ENCODE data around the genes ST3GAL6 and ADGRG7.

GRCh38 chr3:98522019-98522498, 643 bp downstream of the CLDND1 start:
- CAGE, long polyA plus RNA, result no peak
- RRBS, result no CpG with 5 or more reads among the region's 15 CpGs

GRCh38 chr3:98562332-98562621, 30.5 kb downstream of the GPR15 start:
- CAGE, long polyA plus RNA, result no peak
- RRBS, result no CpG with 5 or more reads among the region's 1 CpG

DNA sequence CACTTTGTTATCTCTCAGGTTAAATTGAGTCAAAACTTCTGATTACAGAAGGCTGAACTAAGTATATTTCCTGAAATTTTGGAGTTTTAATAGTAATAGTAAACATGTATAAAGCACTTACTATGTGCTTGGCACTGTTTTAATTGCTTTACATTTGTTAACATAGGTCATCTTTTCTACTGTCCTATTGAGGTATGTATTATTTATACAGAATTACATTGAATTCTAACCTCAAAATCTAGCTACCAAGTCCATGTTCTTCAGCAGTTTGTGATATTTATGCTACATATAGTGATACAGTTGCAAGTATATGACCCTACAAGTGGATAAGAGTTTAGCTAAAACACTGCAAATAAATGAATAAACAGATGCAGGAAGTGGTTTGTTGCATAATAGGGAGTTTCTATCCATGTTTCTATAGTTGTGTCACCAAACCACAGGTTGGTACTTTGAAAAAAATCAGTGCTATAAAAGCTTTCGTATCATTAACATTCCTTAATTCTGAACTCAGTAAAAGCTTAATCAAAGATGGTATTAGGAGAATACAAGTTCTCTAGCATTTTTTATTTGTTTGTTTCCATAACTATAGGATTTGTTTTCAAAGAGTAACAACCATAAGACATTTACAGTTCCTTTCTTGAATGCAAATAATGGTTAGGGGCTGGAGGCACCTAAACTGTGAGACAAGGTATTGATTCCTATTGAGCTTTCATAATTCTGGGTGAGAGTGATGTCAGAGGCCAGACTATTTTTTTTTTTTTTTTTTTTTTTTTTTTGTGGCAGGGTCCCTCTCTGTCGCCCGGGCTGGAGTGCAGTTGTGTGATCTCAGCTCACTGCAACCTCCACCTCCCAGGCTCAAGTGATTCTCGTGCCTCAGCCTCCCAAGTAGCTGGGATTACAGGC, 29.8 kb downstream of the CPOX start:
- CAGE, long polyA plus RNA, result no peak
- RRBS, result no CpG with 5 or more reads among the region's 4 CpGs

- CAGE, long polyA plus RNA, result no peak
- RRBS, result no CpG with 5 or more reads among the region's 8 CpGs
These were observed at the start of gene ST3GAL6 for GRCh38 chr3:98762898-98764148. Gene ST3GAL6, plus strand, starts transcription at chr3:98763340.

DNA sequence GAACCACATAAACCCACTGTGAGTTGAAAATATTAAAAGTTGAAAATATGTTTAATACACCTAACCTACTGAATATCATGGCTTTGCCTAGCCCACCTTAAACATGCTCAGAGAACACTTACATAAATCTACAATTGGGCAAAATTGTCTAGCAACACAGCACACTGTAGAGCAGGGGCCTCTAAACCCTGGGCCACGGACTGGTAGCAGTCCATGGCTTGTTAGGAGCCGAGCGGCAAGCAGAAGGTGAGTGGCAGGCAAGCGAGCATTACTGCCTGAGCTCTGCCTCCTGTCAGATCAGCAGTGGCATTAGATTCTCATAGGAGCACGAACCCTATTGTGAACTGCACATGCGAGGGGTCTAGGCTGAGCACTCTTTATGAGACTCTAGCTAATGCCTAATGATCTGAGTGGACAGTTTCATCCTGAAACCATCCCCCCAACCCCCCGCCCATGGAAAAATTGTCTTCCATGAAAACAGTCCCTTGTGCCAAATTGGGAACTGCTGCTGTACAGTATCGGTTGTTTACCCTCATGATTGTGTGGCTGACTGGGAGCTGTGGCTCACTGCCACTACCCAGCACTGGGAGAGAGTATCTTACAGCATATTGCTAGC, 26.0 kb downstream of the CMSS1 start:
- CAGE, long polyA plus RNA, result no peak
- RRBS, result no CpG with 5 or more reads among the region's 8 CpGs

GRCh38 chr3:99957448-99957987, 139.9 kb downstream of the CMSS1 start:
- CAGE, long polyA plus RNA, result no peak
- RRBS, result no CpG with 5 or more reads among the region's 2 CpGs

DNA sequence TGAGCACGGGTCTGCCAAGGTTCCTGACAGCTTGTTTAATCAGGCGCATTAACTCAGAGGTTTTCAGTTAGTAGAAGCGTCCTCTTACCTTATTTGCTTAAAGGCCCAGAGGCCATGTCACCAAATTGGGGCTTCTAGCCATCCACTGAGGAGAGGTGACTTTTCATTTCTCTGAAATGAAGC, 10.5 kb downstream of the FILIP1L start:
- CAGE, long polyA plus RNA, result no peak
- RRBS, result no CpG with 5 or more reads among the region's 3 CpGs

- CAGE, long polyA plus RNA, result no peak
- RRBS, result no CpG with 5 or more reads among the region's 1 CpG
These were observed 10.2 kb downstream of the FILIP1L start for GRCh38 chr3:100104099-100104506.

DNA sequence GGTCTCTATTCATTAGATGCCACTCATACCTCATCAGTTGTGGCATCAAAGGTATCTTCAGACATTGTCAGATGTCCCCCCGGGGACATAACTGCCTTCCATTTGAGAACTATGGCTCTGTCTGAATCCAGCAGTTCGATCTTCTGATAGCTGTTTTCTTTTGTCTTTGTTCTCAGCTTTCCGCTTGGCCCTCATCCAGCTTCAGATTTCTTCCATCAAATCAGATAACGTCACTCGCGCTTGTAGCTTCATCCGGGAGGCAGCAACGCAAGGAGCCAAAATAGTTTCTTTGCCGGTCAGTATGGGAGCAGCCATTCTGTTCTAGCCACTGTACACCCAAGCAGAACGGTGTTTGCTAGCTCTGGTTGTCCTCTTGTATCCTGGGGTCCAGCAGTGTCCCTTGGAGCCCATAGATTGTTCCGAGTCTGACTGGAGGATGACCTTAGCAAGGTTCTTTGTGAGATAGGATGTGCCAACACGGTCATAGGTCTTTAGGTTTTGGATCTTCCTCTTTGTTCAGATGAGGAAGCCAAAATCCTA, 4.4 kb downstream of the NIT2 start:
- CAGE, long polyA plus RNA, result no peak
- RRBS, result no CpG with 5 or more reads among the region's 12 CpGs

DNA sequence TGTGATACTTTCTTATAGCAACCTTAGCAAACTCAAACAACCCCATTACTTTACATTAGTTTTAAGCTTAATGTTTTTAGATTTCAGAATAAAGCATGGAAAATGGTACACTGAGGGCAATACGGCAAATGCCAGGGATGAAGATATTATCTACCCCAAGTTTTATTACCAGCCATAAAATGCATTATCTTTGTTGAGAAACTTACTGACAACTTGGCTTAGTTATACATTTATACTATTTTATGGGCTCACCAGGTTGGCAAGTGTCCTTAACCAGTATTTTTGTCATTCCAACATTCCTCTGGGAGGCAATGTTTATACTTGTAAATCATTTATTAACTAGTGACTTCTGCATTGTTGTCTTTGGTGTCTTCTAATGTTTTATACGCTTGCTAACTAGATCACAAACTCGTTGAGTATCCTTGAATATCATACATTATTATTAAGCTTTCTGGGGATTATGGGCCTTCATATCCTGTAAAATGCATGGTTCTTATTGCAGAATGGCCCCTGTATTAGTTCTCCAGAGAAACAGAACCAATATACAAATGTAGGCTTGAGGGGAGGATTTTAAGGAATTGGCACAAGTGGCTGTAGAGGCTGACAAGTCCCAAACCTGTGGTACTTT, 17.9 kb upstream of the ADGRG7 start:
- CAGE, long polyA plus RNA, result no peak
- RRBS, result no CpG with 5 or more reads among the region's 3 CpGs

- CAGE, long polyA plus RNA, result no peak
- RRBS, result no CpG with 5 or more reads among the region's 8 CpGs
These were observed at the start of gene ADGRG7 for GRCh38 chr3:100609170-100610506. Gene ADGRG7, plus strand, starts transcription at chr3:100609601.

DNA sequence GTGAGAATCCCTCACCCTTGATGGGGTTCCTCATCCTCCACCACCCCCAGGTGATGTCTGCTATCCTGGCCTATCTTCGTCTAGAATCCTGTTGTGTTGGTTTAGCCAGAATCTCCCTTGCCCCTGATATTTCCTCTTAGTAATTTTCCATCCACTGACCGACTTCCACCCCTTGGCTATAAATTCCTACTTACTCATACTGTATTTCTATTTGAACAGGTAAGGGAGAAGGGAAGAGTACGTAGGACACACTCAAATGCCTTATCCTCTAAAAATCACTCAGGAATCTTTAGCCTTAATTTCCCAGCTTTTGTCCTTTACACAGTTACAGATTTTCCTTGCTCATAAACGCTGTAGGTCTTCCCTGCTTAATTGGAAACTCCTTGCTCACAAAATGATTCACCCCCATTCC, 643 bp upstream of the TFG start:
- CAGE, long polyA plus RNA, result no peak
- RRBS, result no CpG with 5 or more reads among the region's 4 CpGs

- CAGE, long polyA plus RNA, result no peak
- RRBS, result no CpG with 5 or more reads among the region's 14 CpGs
These were observed 1.2 kb downstream of the TFG start for GRCh38 chr3:100710321-100711167.

DNA sequence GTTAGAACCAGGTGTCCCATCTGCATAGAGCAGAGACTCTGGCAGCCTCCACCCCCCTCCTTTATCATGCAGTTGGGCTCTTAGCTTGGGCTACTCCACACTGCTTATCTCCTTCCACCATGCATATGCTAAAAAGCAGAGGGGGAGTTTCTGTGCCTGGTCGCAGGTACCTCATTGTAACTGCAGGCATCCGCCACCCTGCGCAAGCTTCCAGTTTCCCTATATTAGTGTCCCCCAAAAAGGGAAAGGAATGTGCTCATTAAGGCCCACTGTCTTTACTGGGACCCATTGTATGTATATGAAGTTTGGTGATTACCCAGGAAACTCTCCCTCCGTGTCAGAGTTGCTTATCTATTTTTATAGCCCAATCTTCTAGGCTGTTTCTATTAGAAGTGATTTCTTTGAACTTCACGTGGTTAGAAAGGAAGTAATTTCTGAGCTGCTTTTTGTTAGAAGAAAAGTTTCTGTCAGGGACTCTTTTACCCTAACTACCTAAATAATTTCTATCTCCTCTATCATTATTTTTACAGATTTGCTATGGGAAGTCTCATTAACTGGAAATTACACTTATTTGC, 17.5 kb upstream of the SENP7 start:
- CAGE, long polyA plus RNA, result no peak
- RRBS, result no CpG with 5 or more reads among the region's 5 CpGs

GRCh38 chr3:101543077-101543597, 18.5 kb upstream of the TRMT10C start:
- CAGE, long polyA plus RNA, result no peak

DNA sequence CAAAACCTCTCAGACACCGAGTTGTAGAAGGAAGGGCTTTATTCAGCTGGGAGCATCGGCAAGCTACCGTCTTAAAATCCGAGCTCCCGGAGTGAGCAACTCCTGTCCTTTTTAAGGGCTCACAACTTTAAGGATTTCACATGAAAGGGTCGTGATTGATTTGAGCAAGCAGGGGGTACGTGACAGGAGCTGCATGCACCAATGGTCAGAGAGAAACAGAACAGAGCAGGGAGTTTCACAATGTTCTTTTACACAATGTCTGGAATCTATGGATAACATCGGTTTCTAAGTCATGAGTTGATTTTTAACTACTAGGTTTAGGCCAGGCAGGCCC, 38.9 kb downstream of the PCNP start:
- CAGE, long polyA plus RNA, result no peak
- RRBS, result no CpG with 5 or more reads among the region's 8 CpGs

GRCh38 chr3:101757488-101758839, 21.0 kb upstream of the NXPE3 start:
- CAGE, long polyA plus RNA, result no peak
- RRBS, result no CpG with 5 or more reads among the region's 13 CpGs

DNA sequence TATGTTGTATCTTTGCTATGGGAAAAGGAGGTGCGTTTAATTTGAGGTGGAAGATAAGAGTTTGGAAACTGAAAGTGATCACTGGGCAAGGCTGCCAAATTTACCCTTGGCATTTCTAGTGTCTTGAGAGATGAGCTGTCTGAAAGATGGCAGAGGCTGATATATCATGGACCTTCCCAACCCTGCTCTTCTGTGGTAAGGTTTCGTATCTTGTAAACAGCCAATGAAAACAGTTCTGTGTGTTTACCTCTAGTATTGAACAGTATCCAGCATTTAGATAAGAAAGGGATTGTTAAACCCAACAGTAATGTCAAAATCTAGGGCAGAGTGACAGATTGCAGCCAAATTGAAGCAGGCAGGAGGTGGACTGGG, 15.8 kb upstream of the NFKBIZ start:
- CAGE, long polyA plus RNA, result no peak
- RRBS, result no CpG with 5 or more reads among the region's 2 CpGs

GRCh38 chr3:102102248-102102789, 253.0 kb downstream of the NFKBIZ start:
- CAGE, long polyA plus RNA, result no peak
- RRBS, result no CpG with 5 or more reads among the region's 3 CpGs

- CAGE, long polyA plus RNA, result no peak
- RRBS, result no CpG with 5 or more reads among the region's 2 CpGs
These were observed 274.9 kb downstream of the NFKBIZ start for GRCh38 chr3:102124242-102124685.